Metastatic Liver Carcinoma in the Lung (tissue), 2 donors: ENCODE data around the genes KDM5C, SPIN2B and MSN.

GRCh38 chrX:53087937-53088964 is 5.7 kb upstream of the KANTR start:
- PRO-cap, 2 experiments: peak in 1 of 2 experiments; most common plus-strand start chrX:53088920 (in 1)

DNA sequence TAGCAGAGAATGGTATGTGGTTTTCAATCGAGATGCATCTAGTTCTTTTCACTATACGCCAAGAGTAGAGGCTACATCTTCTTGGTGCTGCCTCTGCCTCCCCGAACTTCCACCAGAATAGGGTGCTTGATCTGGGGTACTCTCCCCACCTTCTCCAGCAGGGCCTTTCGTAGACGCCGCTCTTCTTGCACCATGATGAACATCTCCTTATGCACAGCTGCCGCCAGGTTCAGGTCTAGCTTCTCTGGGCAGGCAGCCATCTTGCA is 23.7 kb downstream of the KDM5C start:
- PRO-cap, 2 experiments: no peak in any of the 2 experiments

- PRO-cap, 2 experiments: peak in 2 of 2 experiments; most common minus-strand start chrX:53225199 (in 1)
Observed at GRCh38 chrX:53225054-53225327, at the start of gene KDM5C. KDM5C (minus strand) TSS chrX:53225207.

DNA sequence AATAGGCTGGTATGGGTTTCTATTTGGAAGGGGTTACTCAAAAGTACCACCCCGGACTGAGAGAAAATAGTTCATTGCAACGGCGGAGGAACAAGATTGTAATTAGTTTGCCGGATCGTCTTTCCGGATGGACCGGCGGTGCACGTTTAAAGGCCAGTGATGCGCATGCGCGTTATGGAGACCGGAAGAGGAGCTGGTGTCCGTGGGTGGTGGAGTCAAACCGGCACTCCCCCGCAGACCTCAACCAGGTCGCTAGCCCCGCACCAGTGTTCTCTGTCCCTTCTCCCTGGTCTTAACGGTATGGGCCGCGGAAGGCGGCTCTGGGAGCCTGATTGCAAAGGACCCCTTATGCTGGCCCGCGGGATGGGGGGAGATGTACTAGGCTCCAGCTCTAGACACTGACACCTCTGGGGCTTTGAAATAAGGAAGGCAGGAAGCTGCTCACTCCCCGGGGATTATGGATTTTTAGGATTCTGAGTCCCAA is 363 bp upstream of the KDM5C start:
- PRO-cap, 2 experiments: peak in 2 of 2 experiments; most common plus-strand start position 175 of the sequence (in 2)

GRCh38 chrX:53233491-53234042 is 8.6 kb upstream of the KDM5C start:
- PRO-cap, 2 experiments: no peak in any of the 2 experiments

DNA sequence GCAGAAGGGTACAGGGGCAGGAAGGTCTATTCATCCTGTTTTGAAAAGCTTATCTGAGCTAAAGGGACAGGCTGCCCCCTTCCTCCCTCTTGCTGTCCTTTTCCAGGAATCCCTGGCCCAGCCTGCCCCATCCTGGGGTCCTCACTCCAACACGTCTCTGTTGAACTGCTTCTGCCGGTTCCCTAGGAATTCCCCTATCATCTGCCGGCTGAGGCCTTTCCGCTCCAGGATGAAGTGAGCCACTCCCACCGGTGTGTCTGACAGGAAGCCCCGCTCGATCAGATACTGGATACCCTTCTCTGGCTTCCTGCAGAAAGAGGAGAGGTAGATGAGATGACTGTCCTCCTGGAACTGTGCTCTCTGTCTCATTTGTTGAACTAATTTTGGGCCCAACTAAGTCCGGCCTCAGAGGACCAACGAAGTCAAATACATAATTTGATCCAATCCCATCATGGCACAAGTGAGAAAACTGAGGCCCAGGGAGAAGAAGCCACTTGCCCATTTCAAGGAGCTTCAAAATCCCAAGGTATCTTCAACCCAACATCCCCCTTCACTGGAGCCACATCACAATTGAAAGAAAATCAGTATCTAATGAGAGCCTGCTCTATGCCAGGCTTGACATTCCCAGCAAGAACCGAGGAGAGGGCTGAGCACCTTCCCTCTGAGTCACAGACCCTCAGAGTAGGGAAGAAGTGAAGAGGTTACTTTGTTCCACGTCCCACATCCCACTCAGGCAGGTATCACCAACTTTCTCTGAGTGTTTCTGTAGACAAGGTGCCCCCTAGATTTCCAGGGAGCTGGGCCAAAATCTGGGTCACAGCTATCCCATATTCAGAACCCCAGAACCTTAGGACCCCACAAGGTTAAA is 23.8 kb upstream of the KDM5C start:
- PRO-cap, 2 experiments: no peak in any of the 2 experiments

DNA sequence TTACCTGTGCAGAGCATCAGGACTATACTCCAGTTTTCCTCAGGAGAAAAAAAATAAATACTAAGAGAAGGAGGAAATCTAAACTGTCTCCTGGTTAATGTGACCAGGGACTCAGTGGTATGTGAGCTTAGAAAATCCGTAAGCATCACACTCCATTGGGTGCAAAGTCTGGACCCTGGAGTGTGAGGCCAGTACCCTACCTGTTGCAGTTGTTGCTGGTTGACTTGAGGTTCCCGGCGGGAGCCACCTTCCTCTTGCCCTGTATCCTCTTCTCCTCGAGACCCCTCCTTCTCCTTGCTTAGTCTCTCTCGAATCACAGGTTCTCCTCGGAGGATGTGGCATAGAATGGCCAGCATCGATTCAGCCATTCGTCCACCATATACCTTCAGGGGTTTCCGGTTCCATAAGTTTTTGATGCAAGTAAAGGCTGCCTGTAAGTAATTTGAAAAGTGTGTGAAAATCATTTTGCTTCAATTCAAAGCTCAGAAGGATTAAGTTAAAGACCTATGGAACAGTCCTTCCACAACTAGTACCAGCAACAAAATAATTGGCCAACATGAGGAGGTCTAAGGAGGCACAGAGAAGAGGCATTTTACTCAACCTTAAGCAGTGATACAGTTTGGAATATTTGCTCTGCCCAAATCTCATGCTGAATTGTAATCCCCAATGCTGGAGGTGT is 94.2 kb downstream of the HUWE1 start:
- PRO-cap, 2 experiments: no peak in any of the 2 experiments

- PRO-cap, 2 experiments: no peak in any of the 2 experiments
Observed at GRCh38 chrX:53603108-53603673, 83.3 kb downstream of the HUWE1 start.

GRCh38 chrX:54044569-54045574 is 599 bp upstream of the PHF8 start:
- PRO-cap, 2 experiments: peak in 2 of 2 experiments; most common plus-strand start chrX:54044659 (in 2); most common minus-strand start chrX:54044774 (in 1)

GRCh38 chrX:57088875-57089408 is 32.4 kb downstream of the SPIN2B start:
- PRO-cap, 2 experiments: no peak in any of the 2 experiments

DNA sequence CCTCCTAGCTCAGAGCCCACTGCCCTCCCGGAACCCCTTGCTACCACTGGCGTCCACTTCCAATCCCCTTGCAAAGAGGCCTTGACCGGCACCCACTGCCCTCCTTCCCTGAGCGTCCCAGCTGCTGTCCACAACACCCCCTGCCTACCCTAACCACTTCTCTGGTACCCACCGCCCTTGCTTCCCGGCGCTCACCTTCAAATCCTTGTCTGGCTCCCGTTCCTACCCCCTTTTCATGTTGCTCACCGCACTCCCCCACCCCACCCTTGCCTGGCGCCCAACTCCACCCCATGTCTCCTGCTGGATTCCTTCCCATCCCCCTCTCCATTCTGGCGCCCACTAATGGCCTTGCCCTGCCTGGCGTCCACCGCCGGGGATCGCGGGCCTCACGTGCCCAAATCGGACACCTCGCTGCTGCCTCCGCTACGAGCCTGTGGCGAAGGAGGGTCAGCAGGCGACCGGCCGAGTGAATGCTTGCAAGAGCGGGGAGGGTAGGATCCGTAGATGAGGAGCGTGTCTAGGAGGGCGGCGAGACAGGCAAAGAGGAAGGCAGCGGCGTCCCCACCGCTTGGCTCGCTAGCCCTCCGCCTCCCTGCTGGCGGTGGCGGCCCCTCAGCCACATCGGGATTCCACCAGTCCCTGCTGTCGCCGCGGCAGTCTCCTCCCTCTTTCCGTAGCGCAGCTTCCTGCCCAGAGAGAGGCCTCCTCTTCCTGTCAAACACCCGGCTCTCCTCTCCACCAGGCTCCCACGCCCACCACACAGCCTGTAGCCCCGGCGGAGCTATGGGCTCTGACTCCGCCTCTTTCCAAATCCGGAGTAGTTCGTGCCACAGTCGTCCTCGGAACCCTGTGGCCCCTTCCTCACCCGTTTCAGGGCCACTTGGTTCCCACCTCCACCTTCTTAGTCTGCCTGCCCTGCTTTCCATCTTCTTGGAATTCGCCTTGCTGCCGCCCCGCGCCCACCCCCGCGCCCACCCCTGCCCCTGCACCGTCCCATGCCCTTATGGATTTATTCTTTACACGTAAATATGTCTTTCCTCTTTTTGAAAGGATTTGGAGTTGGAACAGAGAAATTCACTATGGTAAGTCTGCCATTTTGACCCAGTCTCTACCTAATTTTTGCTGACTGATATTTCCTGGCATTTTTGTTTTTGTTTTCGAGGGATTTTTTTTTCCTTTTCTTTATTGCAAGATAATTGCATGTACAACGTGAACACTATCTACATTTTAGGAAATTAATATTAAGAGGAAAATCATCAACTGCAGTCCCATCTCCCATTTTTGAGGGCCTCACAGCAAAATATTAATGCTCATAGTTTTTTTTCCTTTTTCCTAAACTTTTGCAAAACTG is at the start of gene SPIN2B:
Gene SPIN2B (minus strand): TSS at position 663 of the 1,351 bp plus-strand sequence.
- PRO-cap, 2 experiments: peak in 2 of 2 experiments; most common plus-strand start position 714 of the sequence (in 1); most common minus-strand start position 594 of the sequence (in 1)

GRCh38 chrX:57591165-57591578 is 639 bp upstream of the ZXDB start:
- PRO-cap, 2 experiments: no peak in any of the 2 experiments

DNA sequence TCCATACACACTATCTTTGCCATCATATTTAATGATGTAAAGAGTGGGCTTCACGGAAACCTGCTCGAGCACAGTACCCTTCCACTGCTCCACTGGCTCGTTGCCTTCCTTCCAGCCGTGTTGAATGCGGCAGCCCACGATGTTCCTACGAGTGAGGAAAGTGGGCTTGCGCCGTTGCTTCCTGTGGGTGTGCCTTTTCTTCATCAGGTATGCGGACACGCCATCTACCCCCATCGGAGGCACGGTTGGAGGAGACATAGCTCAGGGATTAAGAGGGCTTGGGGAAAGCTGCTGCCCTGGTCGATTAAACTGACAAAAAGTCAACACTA is 606 bp downstream of the SPIN4 start:
- PRO-cap, 2 experiments: no peak in any of the 2 experiments

DNA sequence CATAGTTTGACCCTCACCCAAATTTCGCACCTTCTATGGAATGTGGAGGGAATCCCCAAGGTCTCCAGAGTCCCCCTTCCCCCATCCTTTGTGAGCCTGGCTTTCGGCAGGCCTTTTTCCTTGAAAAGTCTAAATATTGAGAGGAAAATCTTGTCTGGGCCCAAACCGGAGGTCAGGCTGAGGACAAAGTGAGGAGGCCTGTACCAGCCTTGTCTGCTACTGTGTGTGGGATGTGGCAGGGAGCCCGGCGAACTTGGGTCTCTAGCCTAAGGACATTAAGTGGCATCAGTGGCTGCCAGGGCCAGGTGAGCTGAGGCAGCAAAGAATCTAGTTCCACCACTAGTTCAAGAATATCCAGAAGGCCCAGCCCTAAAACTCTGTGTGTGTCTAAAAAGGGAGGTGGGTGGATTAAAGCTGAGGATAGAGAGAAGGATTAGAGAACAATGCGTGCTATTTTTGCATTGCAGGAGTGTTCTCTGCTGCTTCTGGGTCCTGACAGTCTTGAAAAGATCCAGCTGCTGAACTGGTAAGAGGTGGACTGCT is 1.1 kb upstream of the AMER1 start:
- PRO-cap, 2 experiments: no peak in any of the 2 experiments

- PRO-cap, 2 experiments: no peak in any of the 2 experiments
Observed at GRCh38 chrX:64338887-64339221, 56.4 kb downstream of the MTMR8 start.

GRCh38 chrX:64975231-64975957 is 856 bp downstream of the ZC4H2 start:
- PRO-cap, 2 experiments: no peak in any of the 2 experiments

DNA sequence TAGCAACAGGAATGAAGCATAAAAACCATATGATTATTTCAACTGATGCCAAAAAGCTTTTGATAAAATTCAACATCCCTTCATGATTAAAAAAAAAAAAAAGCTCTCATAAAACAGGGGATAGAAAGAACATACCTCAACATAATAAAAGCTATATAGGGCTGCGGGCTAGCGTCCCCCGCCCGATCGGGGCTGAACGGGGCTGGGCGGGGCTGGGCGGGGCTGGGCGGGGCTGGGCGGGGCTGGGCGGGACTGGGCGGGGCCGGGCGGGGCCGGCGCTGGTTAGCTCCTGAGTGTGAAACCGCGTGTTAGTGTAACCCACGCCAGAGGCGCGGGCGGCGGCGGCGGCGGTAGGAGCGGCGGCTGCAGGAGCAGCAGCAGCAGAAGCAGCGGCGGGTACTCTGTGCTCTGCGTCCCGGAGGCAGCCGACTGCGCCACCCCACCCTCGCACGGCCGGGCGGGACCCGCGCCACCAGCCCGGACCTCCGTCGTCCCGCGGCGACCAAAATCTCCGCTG is 128.2 kb downstream of the LAS1L start:
- PRO-cap, 2 experiments: peak in 2 of 2 experiments; most common plus-strand start position 326 of the sequence (in 2)

DNA sequence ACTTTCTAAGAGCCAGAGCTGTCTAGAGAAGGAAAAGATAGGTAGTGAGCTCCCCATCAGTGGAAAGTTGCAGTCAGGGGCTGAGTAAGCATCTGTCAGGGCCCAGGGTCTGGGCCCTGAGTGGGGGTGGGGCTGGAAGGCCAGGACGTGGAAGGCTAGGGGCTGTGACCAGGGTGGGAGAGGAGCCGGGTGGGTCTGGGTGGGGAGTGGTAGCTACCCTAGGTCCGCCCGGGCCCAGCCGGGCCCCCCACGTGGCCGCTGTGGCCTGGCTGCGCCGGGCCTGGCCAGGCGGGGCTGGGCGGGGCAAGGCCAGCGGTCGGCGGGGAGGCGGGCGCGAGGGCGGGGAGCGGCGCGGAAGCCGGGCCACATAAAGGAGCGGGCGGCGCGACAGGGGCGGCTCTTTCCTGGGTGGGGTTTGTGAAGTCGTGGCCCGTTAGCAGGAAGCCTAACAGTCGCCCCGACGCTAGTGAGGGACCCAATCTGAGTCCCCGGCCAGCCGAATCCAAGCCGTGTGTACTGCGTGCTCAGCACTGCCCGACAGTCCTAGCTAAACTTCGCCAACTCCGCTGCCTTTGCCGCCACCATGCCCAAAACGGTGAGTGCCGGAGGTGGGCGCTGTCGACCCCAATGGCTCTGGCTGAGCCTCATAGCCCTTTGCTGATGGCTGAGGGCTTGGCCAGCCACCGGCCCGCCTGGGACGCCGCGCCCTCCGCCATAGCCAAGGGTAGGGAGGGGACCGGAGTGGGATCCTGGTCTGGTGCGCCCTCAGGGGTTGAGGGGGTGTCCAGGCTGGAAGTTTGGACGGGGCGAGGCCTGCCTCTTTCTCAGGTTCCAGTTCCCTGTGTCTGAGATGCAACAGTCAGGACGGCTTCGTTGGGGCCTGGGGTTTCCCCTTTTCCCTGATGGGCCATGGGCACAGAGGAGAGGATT is at the start of gene MSN:
Gene MSN (plus strand): TSS at position 396 of the 930 bp plus-strand sequence.
- PRO-cap, 2 experiments: peak in 2 of 2 experiments; most common plus-strand start position 396 of the sequence (in 2); most common minus-strand start position 253 of the sequence (in 2)

GRCh38 chrX:65689997-65690896 is 22.8 kb downstream of the MSN start:
- PRO-cap, 2 experiments: no peak in any of the 2 experiments

DNA sequence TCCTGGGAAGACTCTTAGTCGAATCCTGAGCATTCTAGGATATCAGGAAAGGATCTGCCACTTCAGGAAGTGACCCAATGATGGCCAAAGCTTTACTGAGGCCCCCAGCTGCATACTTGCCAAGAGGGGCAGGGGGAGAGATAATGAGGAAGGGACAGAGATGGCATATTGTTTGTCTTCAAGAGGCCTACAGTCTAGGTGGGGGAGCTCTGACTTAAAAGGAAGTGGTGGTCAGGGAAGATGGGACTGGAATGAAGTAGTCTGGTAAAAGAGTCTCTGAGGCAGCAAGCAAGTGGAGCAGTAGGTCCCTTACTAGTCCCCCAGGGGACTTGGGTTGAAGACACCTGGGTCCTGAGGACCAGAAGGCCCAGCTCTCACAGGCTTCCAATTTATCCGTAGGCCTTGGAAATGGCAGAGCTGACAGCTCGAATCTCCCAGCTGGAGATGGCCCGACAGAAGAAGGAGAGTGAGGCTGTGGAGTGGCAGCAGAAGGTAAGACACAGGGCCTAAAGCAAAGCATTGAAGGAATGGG is 70.7 kb downstream of the MSN start:
- PRO-cap, 2 experiments: no peak in any of the 2 experiments